NCI-H460 (cell line): ENCODE data around the gene NUDT17.

RAMPAGE:
- cytosol, long total RNA: no peak
- long total RNA: no peak
- nucleus, long total RNA: no peak
Observed at GRCh38 chr1:144460694-144460973, 835 bp downstream of the NBPF15 start.

DNA sequence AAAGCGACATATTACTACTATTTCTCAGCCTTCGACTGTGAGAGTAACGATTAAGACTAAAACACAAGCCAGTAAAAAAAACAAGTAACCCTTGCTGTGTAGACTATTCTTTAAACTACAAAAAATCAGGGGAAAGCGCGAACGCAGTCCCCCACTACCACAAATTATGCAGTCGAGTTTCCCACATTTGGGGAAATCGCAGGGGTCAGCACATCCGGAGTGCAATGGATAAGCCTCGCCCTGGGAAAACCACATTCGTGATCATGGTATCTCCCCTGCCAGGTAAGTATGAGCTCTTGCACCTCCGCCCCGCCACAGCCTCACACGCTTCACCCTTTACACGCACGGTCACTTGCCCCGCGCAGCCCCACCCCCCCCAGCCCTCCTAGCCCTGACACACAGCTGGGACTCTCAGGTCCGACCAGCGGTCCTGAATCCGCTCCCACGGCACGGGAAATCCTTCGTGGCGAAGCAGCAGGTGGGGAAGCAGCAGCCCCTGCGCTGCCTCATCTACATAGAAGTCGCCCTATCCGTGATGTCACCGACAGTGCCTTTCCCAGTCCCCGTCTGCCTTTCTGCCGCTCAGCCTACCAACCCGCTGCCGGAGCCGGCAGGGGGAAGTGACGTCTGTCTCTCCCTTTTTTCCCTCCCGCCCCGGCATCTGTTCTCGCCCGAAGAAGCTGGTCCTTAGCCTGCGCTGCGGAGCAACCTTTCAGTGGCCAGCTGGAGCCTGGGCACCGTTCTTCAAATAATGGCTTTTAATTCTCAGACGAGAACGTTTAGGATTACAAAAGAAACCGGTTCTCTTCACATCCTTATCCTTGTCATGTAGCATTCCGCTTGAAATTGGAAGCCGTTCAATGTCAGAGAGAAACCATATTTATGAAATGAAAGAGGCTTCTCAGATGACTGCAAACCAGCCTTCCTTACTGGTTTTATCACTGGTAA is 31.9 kb upstream of the PPIAL4F start:
RAMPAGE:
- cytosol, long total RNA: no peak
- long total RNA: no peak
- nucleus, long total RNA: start-site peak on the plus strand centred at position 665 of the sequence, 32 bp wide, 33 and 8 reads in 2 replicates

DNA sequence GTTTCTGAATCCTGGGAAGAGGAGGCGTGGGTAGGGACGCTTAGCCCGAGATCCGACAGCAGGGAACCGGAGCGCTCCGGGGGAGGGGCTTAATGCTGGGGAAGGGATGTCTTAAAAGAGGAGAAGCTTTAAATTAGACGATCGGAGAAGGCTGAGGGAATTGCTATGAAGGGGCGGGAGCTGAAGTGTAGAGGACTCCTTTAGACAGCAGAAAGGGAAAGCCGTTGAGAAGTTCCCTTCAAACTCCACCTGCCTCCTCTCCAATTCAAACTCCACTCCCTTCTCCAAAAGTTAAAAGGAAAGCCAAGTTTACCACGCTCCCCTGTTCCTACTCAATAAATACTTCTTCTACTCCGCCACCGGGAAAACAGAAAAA is 542 bp downstream of the FAM72D start:
RAMPAGE:
- cytosol, long total RNA: no peak
- long total RNA: no peak
- nucleus, long total RNA: no peak

DNA sequence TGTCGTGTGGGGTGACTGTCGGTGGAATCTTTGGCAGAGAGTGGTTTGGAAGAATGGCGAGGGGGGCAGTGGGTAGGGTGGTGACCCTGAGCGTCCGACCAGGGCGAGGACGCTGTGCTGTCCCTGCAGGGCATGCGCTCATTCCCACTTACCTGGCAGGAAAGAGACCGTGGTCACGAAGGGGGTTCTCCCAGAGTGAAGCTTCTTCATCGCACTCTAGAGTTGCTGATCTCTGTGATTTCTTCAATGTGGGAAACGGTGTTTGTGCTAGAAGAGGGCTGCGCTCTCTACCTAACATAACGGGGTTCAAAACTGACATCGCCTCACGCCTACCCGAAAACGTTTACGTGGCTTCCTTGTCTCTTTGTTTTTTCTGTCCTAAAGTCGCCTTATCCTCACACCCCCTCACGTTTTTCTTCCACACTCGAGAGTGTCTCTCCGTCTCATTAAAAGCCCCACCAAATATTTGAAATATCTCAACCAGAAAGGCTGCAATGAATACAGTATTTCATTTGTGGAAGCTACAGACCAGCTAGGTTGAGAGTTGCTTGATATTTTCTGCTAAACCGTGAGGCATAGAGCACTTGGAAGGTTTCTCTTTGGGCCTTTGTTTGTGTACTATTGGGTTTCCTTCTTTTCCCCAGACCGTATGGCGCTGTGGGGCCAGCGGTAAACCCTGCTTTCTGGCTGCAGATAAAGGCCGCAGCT is 72.4 kb downstream of the PPIAL4D start:
RAMPAGE:
- cytosol, long total RNA: no peak
- long total RNA: no peak
- nucleus, long total RNA: no peak

DNA sequence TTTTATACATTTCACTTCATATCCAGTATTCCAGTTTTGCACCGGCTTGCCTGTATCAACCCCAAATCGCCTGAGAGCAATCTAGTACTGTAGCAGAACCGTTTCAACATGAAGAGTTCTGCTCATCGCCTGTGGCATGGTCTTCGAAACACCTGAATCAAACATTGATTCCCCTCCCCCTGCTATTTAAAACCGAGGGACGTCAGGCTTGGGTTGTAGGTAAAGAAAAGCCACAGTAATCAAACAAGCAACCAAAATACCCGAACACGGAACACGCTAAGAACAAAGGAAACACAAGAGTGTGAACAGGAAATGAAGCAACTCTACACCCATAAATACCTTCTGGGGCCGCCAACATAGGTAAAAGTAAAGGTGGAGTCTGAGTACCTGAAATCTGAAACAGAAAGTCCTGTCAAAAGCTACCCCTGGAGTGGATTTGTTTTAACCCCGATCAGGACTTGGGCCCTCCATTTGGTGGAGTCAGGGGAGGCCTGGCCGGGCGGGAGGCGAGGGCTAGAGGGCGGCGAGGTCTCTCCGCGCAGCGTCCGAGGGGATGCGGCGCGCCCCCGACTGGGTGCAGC is 27.5 kb downstream of the PPIAL4D start:
RAMPAGE:
- cytosol, long total RNA: no peak
- long total RNA: no peak
- nucleus, long total RNA: no peak

DNA sequence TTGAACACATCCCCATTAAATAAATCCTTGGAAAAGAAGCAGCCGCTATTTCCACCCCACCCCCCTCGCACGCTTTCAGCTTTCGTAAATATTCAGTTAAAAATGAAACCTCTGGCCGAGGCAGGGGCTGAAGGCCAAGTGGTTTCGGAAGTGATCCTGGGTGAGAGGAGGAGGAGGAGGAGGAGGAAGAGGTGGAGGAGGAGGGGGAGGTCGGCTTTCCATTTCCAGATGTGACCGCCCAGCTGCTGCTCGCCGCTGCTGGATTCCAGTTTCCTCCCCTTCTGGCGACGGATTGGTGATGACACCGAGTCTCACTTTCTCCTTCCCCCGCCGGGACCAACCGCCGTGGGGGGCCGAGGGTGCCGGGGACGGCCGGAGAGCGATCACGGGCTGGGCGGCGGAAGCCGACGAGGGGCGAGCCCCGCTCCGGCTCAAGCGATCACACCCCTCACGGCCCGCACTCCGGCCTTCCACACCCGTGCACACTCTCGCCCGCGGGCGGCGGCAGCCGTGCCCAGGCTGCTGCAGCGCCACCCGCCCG is 26.2 kb downstream of the PPIAL4D start:
RAMPAGE:
- cytosol, long total RNA: no peak
- long total RNA: no peak
- nucleus, long total RNA: no peak

DNA sequence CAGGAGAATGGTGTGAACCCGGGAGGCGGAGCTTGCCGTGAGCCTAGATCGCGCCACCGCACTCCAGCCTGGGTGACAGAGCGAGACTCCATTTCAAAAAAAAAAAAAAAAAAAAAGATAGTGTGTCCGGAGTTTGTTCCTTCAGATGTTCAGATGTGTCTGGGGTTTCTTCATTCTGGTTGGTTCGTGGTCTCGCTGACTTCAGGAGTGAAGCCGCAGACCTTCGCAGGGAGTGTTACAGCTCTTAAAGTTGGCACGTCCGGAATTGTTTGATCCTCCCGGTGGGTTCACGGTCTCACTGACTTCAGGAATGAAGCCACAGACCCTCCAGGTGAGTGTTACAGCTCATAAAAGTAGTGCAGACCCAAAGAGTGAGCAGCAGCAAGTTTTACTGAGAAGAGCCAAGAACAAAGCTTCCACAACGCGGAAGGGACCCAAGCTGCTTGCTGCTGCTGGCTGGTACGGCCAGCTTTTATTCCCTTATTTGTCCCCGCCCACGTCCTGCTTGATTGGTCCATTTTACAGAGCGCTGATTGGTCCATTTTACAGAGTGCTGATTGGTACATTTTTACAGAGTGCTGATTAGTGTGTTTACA is 28.9 kb downstream of the RNF115 start:
RAMPAGE:
- cytosol, long total RNA: no peak
- long total RNA: no peak
- nucleus, long total RNA: no peak

RAMPAGE:
- cytosol, long total RNA: no peak
- long total RNA: no peak
- nucleus, long total RNA: no peak
Observed at GRCh38 chr1:145845029-145846052, at the start of gene NUDT17. TSS of gene NUDT17 (plus strand) at chr1:145845630.

RAMPAGE:
- cytosol, long total RNA: no peak
- long total RNA: no peak
- nucleus, long total RNA: no peak
Observed at GRCh38 chr1:145846053-145846415, 604 bp downstream of the NUDT17 start.

GRCh38 chr1:145887610-145888413 is 2.1 kb upstream of the ANKRD35 start:
RAMPAGE:
- cytosol, long total RNA: no peak
- long total RNA: no peak
- nucleus, long total RNA: no peak

GRCh38 chr1:145911059-145911258 is 1.1 kb upstream of the ITGA10 start:
RAMPAGE:
- cytosol, long total RNA: no peak
- long total RNA: no peak
- nucleus, long total RNA: no peak

RAMPAGE:
- cytosol, long total RNA: no peak
- long total RNA: no peak
- nucleus, long total RNA: no peak
Observed at GRCh38 chr1:145920853-145921410, 2.4 kb upstream of the PEX11B start.

DNA sequence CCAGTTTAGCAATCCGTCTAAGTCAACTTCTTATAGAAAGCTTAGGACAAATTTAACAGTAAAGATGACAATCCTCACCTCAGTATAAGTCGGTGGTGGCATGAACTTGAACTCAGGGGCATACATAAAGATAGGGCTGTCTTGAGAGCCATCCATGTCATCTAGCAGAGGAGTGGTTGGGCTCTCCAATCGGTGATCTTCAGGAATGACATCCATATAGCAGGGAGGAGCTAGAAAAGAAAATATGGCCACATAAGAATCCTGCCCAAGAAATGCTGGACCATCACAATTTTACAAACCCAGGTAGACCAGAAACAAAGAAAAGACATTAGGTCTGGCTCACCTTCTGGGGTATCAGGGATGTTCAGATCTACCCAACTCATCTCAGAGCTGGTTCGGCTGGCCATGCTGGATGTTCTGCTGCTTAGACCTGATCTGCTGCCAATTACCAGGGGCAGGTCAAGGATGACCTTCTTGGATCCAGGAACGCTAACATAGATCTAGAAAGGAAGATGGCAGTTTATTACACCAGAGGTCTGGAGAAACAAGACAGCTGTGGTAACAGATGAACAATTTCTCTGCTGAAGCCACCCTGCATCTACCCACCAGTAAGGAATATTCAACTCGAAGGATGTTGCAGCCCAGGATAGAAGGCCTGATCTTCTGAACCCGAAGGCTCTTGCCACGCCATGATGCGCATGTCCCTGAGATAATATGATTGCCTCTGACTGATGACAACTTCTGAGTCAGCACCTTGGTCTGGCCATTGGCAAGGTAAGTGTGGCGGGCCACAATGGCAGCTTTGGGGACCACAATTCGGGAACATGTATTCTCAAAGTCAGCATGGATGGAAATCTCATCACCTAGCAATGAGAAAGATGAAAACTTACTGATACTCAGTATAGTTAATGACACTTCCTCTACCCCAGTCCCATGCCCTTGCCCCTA is 2.2 kb downstream of the TXNIP start:
RAMPAGE:
- cytosol, long total RNA: no peak
- long total RNA: no peak
- nucleus, long total RNA: no peak

GRCh38 chr1:146411788-146412489 is 67.4 kb upstream of the PPIAL4H start:
RAMPAGE:
- cytosol, long total RNA: no peak
- long total RNA: no peak
- nucleus, long total RNA: no peak

GRCh38 chr1:146934344-146935234 is 3.5 kb upstream of the NBPF12 start:
RAMPAGE:
- cytosol, long total RNA: no peak
- long total RNA: no peak
- nucleus, long total RNA: no peak

DNA sequence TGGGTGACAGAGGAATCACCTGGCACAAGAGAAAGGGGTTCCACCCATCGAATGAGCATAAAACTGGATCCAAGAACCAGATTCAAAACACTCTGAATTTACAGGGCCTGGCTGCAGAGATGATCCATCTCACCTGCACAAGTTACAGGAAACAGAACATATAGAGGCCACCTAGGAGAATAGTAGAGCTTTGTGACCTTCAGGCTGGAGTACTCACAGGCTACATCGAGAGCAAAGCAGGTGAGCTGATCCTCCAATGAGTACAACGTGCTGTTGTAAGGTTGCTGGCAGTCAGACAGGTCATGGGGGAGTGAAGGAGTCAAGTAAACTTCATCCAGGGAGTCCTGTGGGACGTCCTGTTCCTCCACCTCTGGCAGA is 62.6 kb downstream of the PRKAB2 start:
RAMPAGE:
- cytosol, long total RNA: no peak
- long total RNA: no peak
- nucleus, long total RNA: no peak

GRCh38 chr1:147542037-147542399 is 717 bp downstream of the BCL9 start:
RAMPAGE:
- cytosol, long total RNA: no peak
- long total RNA: no peak
- nucleus, long total RNA: no peak

DNA sequence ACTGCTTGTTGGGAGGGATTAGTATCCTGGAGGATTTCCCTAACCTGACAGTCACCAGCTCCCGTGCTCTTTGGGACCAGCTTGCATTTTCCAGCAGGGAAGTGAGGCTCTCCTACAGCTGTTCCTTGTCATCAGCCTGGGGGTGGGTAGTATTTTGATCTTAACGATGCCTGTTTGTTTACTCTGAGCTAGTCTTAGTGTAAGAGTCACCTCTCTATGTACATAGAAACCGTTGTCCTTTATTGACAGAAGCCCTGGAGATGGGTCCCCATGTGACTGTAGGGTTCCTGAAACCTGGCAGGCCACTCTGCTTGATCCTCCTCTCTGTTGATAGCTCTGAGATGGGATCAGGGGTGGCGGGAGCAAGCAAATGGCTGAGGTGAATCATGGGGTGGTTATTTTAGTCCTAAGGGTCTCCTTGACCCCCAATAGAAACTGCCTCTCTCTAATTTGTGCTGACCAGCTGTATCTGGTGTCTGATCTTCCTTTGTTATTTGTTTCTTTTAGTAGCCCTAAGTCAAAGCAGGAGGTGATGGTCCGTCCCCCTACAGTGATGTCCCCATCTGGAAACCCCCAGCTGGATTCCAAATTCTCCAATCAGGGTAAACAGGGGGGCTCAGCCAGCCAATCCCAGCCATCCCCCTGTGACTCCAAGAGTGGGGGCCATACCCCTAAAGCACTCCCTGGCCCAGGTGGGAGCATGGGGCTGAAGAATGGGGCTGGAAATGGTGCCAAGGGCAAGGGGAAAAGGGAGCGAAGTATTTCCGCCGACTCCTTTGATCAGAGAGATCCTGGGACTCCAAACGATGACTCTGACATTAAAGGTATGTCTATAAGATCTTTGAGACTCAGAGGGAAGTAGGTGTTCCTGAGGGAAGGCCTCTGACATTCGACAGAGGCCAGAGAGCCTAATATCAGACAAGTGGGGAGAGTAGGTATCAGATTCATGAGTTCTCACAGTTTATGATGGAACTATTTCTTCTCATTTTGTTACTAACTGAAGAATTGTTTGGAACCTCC is 57.6 kb downstream of the ACP6 start:
RAMPAGE:
- cytosol, long total RNA: no peak
- long total RNA: no peak
- nucleus, long total RNA: no peak

DNA sequence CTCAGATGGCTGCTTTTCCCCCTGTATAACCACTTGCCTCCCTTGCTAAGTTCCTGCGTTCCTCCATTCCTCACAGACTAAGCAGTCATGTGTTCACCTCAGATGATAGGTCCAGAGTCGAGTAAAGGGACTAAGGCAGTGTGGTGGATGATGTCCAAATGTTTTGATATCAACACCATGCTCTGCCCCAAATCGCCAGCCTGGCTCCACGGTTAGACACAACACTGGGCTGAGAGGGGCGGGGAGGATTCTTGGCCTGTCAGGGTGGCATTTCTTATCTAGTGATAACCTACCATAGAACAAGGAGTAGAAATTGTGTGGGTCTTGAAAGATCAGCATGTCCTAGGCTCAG is 21.7 kb downstream of the GJA5 start:
RAMPAGE:
- cytosol, long total RNA: no peak
- long total RNA: no peak
- nucleus, long total RNA: no peak

DNA sequence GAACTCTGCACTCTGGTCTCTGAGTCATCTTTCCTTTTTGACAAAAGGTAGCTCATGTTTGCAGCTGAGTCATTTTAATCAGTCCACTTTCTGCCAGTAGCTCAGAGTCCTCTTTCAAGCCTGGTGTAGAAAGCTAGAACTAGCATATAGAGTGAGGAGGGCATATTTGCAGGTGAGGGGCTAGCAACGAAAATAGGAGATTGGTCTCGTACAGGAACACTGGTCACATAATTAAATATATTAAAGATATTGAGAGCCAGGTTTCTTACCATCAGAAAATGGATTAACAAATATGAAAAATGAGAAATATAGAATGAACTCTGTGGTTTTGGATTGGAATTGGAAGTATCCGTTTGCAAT is 51.3 kb upstream of the GJA8 start:
RAMPAGE:
- cytosol, long total RNA: no peak
- long total RNA: no peak
- nucleus, long total RNA: no peak